Retinal pigment epithelial cell (primary cell): ENCODE results near the gene NMNAT2.

- RRBS = no CpG with 5 or more reads among the region's 3 CpGs
Observed at GRCh38 chr1:182396157-182396486, 4.3 kb downstream of the TEDDM1 start.

- RRBS = no CpG with 5 or more reads among the region's 8 CpGs
Observed at GRCh38 chr1:182615638-182615991, 11.4 kb upstream of the RGS16 start.

DNA sequence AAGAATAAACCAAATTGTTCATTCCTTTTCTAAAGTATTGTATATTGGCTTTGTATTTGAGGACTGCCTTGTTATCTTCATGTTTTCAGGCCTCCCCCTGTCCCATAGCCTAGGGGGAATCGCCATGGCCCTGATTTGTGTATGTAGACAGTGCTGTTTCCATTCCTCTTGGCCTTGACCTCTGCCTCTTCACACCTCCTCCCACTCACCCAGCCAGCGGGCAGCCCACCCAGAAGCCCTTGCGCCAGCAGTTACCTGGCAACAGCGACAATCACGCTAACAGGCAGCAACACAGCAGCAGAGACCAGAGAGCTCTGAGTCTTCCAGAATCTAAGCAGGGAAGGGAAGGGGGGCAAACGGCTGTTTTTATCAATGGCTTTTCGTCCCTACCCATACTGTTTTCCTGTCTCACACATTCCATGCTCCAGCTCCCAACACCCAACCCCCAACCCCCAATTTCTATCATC is 50.0 kb upstream of the NPL start:
- RRBS = no CpG with 5 or more reads among the region's 7 CpGs

DNA sequence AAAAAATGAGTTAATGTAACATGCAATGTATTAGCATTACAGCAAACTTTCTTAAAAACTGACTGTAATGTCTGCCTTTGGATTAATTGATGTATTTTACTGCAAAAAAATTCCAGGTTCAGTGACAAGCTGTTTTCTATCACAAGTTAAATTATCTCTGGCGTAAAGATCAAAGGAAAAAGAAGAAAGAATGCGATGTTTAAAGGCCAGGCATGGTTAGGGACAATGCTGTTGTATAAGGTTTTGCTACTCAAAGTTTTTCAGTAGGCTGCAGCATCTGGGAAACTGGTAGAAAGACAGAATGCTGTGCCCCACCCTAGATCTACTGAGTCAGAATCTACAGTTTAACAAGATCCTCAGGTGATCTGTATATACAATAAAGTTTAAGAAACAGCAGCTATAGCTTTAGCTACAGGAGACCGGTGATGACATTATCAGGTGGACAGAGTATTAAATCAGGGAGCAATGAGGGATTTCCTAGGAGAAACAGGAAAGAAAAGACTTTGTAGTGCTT is 35.9 kb downstream of the DHX9 start:
- RRBS = no CpG with 5 or more reads among the region's 3 CpGs

DNA sequence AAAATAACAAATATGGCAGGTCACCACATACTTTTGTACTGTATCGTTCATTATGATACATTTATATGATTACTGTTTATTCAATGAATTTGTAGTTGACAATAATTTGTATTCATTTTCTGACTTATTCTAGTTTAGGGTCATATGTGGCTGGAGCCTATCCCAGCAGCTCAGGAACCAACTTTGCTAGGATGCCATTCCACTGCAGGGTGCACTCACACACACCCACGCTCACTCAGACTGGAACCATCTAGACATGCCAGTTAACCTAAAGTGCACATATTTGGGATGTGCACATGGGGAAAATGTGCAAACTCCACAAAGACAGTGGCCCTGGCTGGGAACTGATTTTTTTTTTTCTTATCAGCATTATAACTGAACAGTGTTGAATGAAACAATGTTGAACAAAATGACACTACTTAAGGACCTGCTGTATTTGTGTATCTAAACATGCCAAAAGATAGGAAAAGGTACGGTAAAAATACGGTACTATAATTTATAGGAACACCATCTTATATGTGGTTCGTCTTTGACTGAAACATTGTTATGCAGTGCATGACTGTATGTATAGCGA is 41.6 kb downstream of the LAMC1 start:
- RRBS = no CpG with 5 or more reads among the region's 6 CpGs

DNA sequence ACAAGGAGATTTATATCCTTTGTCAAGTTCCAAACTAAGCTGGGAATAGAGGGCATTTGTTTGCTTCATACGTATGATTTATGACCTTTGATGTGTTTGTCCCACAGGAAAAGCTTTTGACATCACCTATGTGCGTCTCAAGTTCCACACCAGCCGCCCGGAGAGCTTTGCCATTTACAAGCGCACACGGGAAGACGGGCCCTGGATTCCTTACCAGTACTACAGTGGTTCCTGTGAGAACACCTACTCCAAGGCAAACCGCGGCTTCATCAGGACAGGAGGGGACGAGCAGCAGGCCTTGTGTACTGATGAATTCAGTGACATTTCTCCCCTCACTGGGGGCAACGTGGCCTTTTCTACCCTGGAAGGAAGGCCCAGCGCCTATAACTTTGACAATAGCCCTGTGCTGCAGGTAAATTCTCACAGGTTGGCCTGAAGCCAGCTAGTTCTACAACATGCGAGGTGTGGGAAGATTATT is 80.0 kb downstream of the LAMC1 start:
- RRBS = no CpG with 5 or more reads among the region's 13 CpGs

GRCh38 chr1:183131198-183131538 is 54.9 kb upstream of the LAMC2 start:
- RRBS = no CpG with 5 or more reads among the region's 2 CpGs

GRCh38 chr1:183178339-183178940 is 7.6 kb upstream of the LAMC2 start:
- RRBS = no CpG with 5 or more reads among the region's 7 CpGs

GRCh38 chr1:183417546-183418916 is at the start of gene NMNAT2:
TSS of gene NMNAT2 (minus strand) at chr1:183418380.
- RRBS = under 1% methylated on average over 13 of the region's 65 CpGs

DNA sequence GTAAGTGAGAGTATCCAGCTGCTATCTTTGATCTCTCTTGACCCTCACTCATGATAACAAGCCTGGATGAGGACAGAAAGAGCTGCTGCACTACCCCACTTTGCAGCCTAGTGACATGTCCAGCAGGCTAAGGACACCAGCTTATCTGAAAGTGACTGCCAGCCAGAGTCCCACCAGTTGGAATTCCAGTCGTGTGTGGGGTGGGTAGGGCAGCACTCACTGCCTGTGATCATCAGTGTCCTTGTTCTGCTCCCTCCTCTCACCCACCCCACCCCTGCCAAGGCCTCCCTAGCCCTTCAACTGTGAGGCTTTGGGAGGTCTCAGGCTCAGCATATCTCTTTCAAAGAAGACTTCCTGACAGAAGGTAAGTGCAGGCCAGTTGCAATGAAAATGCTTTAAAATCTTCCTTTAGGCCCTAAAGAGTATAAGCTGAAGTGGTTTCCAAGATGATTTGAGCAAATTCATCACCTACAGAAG is 15.5 kb upstream of the NMNAT2 start:
- RRBS = no CpG with 5 or more reads among the region's 1 CpG

GRCh38 chr1:183442859-183443546 is 24.8 kb upstream of the NMNAT2 start:
- RRBS = no CpG with 5 or more reads among the region's 4 CpGs

GRCh38 chr1:183472619-183473534 is 578 bp downstream of the SMG7 start:
- RRBS = 1% methylated on average over 21 of the region's 58 CpGs

DNA sequence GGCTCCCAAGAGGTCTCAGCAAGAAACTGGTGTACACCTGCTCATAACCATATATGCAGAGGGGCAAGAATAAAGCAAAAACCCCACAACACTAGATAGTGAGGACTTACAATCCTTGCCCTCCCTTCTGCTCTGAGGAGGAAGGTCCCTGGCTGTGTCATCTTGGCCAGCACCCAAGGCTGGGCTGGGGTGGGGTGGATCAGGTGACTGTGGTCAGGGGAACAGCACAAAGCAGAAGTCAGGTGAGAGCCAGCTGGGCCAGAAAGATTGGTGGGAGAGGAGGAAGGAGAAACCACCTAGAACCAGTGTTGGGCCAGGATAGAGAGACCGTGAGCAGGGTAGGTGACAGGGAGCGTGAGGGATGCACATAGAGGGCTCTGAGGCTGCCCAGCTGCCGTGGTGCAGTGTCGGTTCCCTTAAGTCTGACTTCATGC is 22.7 kb downstream of the NCF2 start:
- RRBS = no CpG with 5 or more reads among the region's 4 CpGs

- RRBS = no CpG with 5 or more reads among the region's 3 CpGs
Observed at GRCh38 chr1:183719241-183719769, 66.2 kb upstream of the APOBEC4 start.

GRCh38 chr1:183883535-183884219 is 78.8 kb downstream of the RGL1 start:
- RRBS = no CpG with 5 or more reads among the region's 7 CpGs

DNA sequence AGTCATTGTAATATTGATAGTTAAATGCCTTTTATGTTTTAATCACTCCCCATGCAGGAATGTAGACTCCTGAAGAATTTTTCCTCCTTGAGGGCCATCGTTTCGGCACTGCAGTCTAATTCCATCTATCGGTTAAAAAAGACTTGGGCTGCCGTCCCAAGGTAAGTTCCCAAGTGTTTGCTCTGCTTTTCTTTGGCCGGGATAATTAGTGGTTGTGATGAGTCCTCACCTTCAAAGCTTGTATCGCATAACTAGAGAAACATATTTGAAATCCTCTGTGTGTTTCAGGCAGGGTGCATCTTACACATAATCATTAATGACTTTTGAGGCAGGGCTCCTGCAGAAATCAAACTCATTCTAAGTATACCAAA is 83.5 kb downstream of the RGL1 start:
- RRBS = no CpG with 5 or more reads among the region's 6 CpGs

GRCh38 chr1:184035687-184036715 is 1.5 kb downstream of the COLGALT2 start:
- RRBS = 4% methylated on average over 3 of the region's 43 CpGs

GRCh38 chr1:184052342-184052599 is 741 bp downstream of the TSEN15 start:
- RRBS = no CpG with 5 or more reads among the region's 5 CpGs

DNA sequence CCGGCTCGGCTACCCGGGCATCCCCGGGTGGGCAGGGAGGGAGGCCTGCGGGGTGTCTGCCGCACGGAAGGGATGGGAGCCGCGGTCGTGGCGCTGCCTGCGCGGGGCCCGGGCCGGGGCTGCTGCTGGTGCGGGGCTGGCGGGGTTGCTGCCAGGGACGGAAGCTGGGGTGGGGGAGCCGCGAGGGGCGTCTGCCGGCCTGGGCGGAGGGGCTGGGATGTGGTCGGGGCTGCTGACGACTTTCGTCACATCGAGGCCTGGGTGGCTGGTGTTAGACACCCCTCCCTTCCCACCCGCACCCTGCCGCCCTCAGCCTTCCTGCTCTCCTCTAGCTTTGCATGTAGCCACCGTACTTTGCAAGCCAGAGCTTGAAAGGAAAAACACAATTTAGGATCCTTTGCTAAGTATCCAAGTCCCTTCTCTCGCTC is 610 bp downstream of the C1orf21 start:
- RRBS = under 1% methylated on average over 16 of the region's 31 CpGs

DNA sequence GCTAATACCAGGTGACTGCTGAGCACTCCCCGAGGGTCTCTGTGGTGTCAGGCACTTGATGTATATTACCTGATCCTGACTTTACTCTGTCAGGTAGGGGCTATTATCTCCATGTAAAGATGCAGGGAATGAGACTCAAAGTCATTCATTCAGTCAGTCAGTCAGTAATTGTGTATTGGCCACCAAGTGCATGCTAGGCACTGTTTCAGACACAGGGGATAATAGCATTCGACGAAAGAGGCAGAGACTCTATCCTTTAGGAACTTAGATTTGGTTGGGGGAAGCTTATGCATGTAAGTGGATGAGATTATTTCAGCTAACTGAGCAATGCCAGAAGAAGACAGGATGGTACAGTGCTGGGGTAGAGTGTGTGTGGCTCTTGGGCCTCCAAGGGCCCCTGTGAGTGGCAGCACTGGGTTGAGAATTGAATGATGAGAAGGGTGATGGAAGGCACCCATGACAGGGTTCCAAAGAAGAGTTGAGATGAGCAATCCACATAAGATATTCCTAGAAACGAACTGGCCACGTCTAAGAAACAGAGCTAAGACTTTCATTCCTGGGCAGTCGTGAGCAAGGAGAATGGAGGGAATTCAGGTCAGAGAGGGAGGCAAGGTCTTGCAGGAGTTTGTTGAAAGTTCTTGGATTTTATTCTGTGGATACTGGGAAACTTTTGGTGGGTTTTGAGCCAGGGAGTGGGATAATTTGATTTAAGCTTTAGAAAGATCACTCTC is 47.6 kb downstream of the C1orf21 start:
- RRBS = no CpG with 5 or more reads among the region's 6 CpGs